OCI-LY7 (cell line): ENCODE measurements around a stretch of chr4.

DNA sequence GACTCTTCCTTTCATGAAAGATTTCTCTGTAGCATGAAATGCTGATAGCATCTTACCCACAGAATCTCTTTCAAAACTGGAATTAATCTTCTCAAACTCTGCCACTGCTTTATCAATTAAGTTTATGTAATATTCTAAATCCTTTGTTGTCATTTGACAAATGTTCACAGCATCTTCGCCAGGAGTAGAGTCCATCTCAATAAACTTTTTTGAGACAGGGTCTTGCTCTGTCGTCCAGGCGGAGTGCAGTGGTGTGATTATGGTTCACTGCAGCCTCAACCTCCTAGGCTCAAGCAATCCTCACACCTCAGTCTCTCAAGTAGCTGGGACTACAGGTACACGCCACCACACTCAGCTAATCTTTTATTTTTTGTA is 52.8 kb downstream of the FBXL5 start:
- PRO-cap, result no peak
- RAMPAGE, long total RNA, result no peak

GRCh38 chr4:15627746-15628254 is 27.4 kb downstream of the FBXL5 start:
- PRO-cap, result no peak
- RAMPAGE, long total RNA, result no peak

- PRO-cap, result no peak
- RAMPAGE, long total RNA, result no peak
Observed at GRCh38 chr4:15690201-15691167, 8.9 kb downstream of the FAM200B start.

GRCh38 chr4:15893812-15894448 is 44.6 kb downstream of the FGFBP1 start:
- PRO-cap, result no peak
- RAMPAGE, long total RNA, result no peak

DNA sequence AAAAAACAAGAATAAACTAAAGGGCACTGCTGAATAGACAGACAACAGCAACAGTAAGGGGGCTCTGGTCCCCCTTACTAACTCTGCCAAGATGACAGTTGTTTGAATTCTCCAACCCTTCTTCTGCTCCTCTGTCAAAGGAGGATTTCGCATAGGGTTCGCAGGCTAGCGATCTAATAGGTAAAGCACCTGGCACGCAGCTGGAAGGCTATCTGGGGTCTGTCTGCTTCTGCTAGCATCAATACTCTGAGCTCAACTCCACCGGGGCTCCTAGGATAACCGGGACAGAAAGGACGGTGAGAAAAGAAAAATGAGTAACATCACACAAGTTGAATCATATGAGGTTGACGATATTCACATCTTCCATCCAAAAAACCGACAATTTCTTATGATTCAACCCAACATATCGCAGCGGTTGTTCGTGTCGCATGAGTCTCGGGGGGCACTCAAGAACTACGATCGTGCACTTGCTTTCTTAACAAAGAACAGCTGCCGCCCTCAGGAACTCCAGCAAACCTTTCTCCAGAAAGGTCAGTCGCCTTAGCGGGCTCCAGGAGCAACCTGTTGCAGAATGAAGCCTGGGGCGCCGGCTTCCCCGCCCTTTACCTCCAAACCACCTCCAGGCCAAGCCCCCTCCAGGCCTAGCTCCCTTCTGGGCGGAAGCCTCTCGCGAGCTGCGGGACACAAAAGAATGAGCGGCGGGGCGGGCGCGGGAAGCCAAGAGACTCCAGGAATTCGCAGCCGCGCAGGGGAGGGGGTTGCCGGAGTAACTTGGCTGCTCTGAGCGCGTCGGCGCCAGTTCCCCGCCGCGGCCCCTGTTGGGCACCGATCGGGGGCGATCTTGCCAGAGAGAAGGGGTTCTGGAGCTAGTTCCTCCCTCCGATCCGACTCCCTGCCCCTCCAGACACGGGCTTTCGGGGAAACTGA is 1.6 kb downstream of the PROM1 start:
- PRO-cap, result no peak
- RAMPAGE, long total RNA, result no peak

GRCh38 chr4:16083047-16083169 is 915 bp downstream of the PROM1 start:
- PRO-cap, result no peak
- RAMPAGE, long total RNA, result no peak

DNA sequence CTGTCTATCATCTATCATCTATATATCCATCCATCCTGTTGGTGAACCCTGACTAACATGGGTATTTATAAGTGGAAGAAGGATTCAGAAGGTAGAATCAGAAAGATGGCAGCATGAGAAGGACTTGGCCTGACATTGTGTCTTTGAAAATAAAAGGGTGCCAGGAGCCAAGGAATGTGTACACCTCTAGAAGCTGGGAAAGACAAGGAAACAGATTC is 300.2 kb upstream of the TAPT1 start:
- PRO-cap, result no peak
- RAMPAGE, long total RNA, result no peak

GRCh38 chr4:16900618-16900846 is 2.1 kb upstream of the LDB2 start:
- PRO-cap, result no peak
- RAMPAGE, long total RNA, result no peak

GRCh38 chr4:16969511-16969653 is 70.9 kb upstream of the LDB2 start:
- PRO-cap, result no peak
- RAMPAGE, long total RNA, result no peak

GRCh38 chr4:17489356-17489940 is 22.4 kb downstream of the QDPR start:
- PRO-cap, result no peak
- RAMPAGE, long total RNA, result no peak

GRCh38 chr4:17490550-17491163 is 21.2 kb downstream of the QDPR start:
- PRO-cap, result no peak
- RAMPAGE, long total RNA, result no peak

- PRO-cap, result no peak
- RAMPAGE, long total RNA, result no peak
Observed at GRCh38 chr4:17625996-17626414, 11.6 kb downstream of the MED28 start.

DNA sequence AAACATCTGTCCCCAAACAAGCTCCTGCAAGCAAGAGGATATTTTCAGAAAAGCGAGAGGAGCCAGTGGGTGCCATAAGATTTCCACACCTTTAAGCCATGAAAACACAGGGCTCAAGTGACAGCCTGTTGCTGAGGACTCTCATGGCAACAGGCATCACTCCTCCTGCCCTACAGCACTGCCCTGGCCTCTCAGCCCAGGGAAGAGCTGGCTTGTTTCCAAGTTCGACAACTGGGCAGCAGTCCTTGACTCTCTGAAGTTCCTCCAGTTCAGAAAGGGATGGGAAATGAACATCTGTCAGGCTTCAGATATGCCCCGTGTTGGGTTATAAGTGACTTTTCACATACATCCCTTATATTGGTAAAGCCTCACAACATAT is 9.9 kb downstream of the FAM184B start:
- PRO-cap, result no peak
- RAMPAGE, long total RNA, result no peak

GRCh38 chr4:17857487-17857991 is 46.8 kb downstream of the NCAPG start:
- PRO-cap, result no peak
- RAMPAGE, long total RNA, result no peak

DNA sequence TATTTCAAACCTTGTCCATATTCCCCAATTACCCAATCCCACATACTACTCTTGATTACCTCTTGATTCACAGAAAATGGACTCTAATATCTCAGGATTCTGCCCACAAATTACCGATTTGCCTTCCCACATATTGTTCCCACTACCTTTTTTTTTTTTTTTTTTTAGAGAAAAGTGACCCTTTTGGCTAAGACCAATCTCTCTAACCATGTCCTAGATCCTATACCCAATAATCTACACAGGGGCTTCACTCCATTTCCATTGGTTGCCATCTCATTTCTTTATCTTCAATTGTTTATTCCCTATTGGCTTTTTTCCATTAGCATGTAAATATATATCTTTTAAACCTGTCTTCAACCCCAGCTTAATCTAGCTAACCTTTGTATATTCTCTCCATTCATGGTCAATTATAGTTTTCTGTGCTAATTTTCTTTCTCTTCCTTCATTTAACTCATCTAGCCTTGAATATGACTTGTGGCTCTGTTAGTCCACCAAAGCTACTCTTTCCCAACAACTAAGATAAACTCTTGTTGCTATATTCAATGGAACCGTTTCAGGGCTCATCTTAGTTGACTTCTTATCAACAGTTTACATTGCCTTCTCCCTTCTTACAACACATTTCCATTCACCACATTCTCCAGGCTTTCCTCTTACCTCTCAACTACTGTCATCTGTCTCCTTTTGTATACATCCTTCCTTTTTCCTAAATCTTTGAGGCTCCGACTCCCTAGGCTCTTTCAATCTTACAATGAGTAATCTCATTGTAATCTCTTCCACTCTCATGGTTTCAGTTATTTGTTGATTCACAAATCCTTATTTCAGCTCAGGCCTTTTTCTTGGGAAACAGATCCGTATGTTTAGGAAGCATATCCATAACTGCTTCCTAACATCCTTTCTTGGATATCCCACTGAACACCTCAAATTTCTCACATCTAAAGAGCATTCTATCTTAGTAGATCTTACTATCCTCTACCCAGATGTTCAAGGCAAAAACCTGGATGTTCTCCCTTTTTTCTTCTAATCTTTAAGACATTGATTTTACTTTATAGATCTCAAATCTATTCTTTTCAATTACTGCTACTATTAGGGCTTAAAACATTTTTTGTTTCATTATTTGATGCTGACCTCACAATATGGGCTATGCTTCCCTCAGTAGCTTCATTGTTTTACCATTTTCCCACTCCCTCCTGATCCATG is 58.5 kb downstream of the NCAPG start:
- PRO-cap, result no peak
- RAMPAGE, long total RNA, result no peak

GRCh38 chr4:18418551-18418786 is 396.9 kb upstream of the LCORL start:
- PRO-cap, result no peak
- RAMPAGE, long total RNA, result no peak

GRCh38 chr4:18574065-18574448 is 552.5 kb upstream of the LCORL start:
- PRO-cap, result no peak
- RAMPAGE, long total RNA, result no peak

- PRO-cap, result no peak
- RAMPAGE, long total RNA, result no peak
Observed at GRCh38 chr4:20619722-20620656, 80.3 kb upstream of the PACRGL start.

DNA sequence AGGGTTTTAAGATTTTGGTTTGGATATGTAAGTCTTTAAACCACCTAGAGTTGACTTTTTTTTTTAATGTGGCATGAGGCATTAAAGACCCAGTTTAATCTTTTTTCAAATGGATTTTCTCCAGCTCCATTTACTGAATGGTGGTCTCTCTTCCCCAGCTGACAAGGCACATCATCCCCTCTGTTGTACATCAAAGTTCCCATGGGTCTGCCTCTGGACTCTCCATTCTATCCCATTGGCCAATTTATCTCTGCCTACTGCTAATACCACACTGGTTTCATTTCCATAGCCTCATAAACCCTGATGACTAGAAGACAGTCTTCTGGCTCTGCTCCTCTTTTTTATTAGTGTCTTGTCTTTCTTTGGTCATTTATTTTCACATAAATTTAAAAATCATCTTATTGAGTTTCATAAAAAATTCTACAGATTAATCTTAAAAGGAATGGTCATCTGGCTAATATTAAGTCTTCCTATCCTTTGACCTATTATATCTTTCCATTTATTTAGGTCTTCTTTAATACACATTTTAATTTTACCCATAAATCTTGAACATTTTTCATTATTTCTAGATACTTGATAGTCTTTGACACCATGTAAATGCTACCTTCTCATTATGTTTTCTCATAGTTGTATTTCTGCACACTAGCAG is 116.3 kb downstream of the ADGRA3 start:
- PRO-cap, result no peak
- RAMPAGE, long total RNA, result no peak

- PRO-cap, result no peak
- RAMPAGE, long total RNA, result no peak
Observed at GRCh38 chr4:22997219-22997869, 481.5 kb upstream of the ADGRA3 start.